ENCODE data around the gene RFNG.

- RAMPAGE, total RNA: no peak
Measured at GRCh38 chr17:81961705-81962112, 722 bp upstream of the NOTUM start.

- RAMPAGE, total RNA: no peak
Measured at GRCh38 chr17:82022322-82022540, 447 bp downstream of the CENPX start.

- RAMPAGE, total RNA: no peak
Measured at GRCh38 chr17:82051235-82051987, at the start of gene RFNG. Gene RFNG, minus strand, starts transcription at chr17:82051811.

- RAMPAGE, total RNA: no peak
Measured at GRCh38 chr17:82078872-82079776, 13.5 kb upstream of the DUS1L start.

- RAMPAGE, total RNA: no peak
Measured at GRCh38 chr17:82085545-82085997, 12.5 kb downstream of the FASN start.

DNA sequence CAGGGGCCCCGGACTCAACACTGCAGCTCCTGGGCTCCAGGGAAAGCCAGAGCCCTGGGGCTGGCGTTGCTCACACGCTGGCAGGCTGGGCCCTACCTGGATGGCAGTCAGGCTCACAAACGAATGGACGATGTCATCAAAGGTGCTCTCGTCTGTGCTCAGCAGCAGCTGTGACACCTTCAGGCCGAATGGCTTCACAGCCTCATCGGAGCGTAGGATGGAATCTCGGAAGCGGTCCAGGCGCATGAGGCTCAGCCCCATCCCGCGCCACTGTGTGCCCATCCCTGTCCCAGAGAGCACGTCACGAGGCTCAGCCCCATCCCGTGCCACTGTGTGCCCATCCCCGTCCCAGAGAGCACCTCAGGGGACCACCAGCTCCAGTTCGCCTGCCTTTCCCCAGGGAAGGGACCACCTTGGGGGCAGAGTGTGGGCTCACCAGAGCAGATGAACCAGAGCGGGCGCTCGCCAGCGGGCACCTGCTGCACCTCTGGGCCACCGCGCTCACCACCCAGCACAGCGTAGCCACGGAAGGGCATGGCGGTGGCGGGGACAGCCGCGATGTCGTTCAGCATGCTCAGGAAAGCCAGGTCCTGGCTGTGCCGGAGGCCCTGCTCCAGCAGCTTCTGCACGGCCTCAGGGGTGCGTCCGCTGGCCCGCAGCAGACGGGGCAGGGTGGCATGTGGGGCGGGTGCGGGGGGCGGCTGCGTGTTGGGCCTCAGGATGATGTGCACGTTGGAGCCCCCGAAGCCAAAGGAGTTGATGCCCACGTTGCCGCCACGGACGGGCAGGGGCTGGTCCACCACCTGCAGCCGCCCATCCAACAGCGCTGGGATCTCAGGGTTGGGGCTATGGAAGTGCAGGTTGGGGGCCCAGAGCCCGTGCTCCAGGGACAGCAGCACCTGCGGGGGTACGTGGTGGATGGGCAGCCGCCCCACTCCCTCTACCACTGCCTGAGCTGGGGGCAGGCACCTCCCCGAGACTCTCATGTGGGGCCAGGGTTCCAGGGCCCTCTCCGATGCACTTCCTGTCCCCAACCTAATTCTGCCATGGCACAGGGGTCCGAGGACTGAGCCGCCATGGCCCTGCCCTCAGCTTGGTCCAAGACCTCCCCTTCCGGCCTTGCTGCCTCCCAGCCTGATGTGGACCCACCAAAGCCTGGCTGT, 6.9 kb downstream of the FASN start:
- RAMPAGE, total RNA: no peak

- RAMPAGE, total RNA: no peak
Measured at GRCh38 chr17:82094761-82095532, 3.1 kb downstream of the FASN start.

DNA sequence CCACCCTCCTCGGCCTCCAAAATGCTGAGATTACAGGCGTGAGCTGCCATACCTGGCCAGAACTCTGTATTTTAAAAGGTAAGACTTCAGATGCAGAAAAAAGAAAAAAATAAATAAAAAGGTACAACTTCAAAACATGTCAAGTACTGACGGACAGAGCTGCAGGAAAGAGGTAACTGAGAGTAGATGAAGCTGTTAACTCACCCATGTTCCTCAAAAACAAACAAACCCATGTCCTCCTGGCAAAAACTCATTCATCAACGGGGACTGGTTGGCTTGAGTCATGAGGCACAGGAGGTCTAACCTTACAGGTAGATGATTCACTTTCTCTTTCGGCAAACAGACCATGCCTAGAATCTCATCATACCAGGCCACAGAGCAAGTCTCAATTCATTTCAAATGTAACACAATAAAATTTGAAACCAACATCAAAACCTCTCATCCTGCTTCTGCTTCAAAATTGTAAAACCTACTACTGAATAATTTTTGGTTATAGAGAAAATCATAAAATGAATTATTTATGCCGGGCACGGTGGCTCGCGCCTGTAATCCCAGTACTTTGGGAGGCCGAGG, 12.3 kb upstream of the FASN start:
- RAMPAGE, total RNA: no peak

- RAMPAGE, total RNA: no peak
Measured at GRCh38 chr17:82118550-82119261, 20.7 kb upstream of the FASN start.

DNA sequence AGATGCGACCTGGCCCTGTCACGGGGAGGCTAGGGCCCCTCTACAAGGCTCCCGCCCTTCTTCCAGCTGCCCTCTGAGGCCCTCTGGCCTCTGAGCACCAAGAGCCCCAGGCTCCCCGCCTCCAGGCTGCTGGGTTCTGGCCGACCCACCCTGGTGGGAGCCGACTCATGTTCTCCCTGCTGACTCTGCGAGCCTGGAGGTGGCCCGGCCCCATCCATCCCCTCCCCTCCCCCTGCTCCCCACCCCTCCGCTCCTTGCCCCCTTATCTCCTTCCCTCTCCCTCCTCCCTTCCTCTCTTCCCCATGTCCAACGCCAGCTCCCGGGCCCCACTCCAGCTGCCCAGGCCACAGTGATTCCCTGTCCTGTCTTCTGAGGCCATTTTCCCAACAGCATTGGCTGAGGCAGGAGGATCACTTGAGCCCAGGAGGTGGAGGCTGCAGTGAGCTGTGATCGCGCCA, 12.9 kb downstream of the CD7 start:
- RAMPAGE, total RNA: no peak

- RAMPAGE, total RNA: no peak
Measured at GRCh38 chr17:82355989-82356554, 3.0 kb upstream of the TEX19 start.

DNA sequence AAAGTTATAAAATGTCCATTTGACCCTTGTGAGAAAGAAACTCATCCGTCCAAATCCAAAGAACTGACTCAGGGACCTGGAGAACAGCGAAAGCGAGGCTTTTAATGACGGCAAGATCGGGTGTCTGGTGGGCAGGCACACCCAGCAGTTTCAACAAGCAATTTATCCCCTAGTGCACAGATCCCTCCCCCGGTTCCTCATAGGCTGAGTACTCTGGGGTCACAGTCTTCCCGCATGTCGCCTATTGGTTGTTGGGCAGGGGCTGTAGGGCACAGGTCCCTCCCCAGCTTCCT, 3.9 kb upstream of the UTS2R start:
- RAMPAGE, total RNA: no peak

- RAMPAGE, total RNA: no peak
Measured at GRCh38 chr17:82443849-82444143, 6.8 kb downstream of the CYBC1 start.

- RAMPAGE, total RNA: no peak
Measured at GRCh38 chr17:82457264-82458367, 925 bp upstream of the NARF start.

- RAMPAGE, total RNA: no peak
Measured at GRCh38 chr17:82534153-82534923, 14.8 kb downstream of the FOXK2 start.

DNA sequence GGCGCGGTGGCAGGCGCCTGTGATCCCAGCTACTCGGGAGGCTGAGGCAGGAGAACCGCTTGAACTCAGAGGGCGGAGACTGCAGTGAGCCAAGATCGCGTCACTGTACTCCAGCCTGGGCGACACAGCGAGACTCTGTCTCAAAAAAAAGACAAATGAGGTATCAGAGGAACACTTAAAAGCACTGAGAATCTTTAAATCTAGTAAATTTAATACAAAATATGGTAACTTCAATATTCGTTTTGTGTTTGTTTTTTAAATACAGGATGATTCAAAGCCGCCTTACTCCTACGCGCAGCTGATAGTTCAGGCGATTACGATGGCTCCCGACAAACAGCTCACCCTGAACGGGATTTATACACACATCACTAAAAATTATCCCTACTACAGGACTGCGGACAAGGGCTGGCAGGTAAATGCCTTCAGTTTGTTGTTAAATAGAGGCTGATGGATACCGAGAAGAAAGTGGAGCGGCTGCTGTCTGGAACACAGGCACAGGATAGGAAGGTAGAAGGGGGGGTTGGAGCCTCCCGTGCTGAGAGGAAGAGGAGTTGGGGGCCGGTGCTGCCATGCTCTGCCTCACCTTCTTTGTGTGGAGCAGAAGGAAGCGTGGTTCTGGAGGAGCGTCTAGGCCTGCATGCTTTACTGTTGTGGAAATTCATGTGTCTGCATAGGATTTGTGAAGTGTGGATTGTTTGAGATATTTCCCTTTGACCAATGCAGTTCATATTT, 52.1 kb downstream of the FOXK2 start:
- RAMPAGE, total RNA: no peak

DNA sequence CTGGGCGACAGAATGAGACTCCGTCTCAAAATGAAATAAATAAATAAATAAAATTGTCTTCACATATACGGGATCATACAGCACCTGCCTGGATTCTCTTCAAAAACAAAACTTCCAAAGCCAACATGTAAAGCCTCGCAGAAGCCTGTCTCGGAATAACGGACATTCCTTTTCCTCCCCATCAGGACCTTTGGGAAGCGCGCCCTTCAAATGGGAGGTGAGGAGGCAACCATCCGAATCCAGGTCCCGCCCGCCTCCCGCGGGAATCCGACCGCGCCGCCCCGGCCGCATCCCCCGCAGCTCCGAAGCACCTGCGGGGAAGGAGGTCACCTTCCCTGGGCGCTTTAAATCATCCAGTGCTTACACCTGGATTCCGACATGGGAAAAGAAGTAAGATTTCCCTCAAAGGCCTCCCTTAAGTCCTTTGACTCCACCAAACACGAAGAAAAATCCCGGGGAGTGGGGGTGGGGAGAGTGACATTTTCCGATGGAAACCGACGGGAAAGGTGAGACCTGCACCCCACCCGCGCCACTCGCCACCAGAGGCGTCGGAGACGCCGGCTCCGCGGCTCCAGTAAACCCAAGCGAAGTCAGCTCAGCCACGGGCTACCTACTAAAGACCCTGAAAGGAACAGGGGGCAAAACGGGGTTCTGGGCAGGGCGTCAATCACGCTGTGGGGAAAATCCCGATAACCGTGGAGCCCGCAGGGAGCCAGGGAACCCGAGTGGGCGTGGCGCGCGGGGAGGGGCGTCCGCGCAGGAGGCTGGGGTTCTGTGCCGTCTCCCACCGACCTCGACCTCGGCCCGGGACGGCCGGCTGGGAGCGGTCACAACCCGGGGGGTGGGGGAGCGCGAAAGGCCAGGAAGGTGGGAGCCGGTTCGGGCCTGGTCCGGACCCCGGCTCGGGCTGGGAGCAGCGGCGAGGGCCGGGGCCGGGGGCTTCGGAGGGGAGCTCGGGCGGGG, 771 bp downstream of the WDR45B start:
- RAMPAGE, total RNA: no peak

DNA sequence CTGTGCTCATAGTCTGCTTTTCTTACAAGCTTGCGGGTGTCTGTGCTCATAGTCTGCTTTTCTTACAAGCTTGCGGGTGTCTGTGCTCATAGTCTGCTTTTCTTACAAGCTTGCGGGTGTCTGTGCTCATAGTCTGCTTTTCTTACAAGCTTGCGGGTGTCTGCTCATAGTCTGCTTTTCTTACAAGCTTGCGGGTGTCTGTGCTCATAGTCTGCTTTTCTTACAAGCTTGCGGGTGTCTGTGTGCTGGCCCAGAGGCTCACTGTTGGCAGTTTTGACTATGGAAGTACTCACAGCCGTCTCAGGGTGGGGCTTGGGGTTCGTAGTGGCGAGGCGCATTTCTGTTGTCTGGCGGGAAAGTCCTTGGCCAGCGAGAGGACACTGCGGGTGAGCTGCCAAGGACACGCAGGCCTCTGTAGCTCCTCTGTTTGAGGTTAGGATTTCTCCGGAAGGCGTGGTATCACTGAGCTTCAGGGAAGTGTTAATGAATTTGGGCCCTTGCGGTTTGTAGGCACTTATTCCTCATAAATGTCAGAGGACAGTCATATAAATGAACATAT, 13.4 kb downstream of the TBCD start:
- RAMPAGE, total RNA: no peak

DNA sequence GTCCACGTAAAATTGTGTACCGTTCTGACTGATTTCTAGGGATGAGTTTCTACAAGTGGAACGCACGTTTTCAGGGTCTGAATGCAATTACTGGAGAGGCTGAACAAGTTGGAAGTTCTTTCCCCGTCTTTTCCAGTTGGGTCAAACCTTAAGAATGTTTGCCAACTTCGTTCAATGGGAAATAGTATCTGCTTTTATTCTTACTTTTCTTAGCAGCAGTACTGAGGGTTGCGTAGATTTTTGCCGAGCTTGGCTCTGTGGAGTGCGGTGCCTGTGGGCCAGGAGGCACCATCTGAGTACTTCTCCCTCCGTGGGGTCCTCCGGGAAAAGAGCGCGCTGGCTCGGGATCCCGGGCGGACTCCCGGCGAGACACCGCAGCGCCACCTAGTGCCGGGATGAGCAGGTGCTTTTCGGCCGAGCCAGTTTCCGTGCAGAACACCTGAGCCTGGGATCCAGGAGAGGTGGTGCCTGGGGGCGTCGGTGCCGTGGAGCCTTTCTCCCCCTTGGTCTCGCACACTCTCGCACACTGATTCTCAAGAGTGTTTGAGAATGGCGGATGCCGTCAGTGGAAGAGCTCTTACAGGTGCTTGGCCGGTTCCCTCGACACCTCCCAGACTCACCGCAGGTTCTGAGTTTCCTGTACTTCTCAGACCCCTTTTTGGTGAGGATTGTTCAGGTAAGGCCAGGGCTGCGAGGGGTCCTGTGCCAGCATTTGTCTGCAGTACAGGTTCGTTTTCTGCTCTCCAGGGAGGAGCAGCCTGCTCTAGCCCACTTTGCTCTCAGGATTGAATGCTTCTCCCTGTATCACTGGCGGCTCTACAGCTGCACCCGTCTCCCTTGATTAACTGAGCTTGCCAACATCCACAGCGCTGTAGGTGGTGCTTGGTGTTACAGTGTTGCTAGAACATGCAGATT, 23.2 kb downstream of the TBCD start:
- RAMPAGE, total RNA: no peak

- RAMPAGE, total RNA: no peak
Measured at GRCh38 chr17:82882414-82883598, 43.0 kb upstream of the ZNF750 start.